ENCODE results near the genes PACRGL, LGI2 and SMIM20.

DNA sequence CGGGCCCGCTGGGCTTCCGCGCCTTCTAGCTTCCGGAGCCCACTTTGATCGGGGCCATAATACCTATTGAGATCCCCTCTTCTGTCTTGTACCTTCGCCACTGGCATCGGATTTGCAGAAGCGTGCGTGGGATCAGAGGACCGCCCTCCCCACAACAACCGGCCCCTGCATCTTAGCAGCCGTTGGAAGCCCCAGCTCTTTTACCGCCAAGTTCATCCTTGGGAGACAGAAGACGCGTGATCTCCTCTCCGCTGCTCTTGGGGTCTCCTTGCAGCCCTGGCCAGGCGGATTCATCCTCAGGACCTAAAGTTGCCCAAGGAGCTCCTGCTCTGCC is 1.5 kb downstream of the SLIT2 start:
- PRO-cap, result no peak

GRCh38 chr4:20618735-20619721 is 81.2 kb upstream of the PACRGL start:
- PRO-cap, result no peak

- PRO-cap, result bidirectional peak, plus-strand start at chr4:20700459, minus-strand start at chr4:20700247
Measured at GRCh38 chr4:20699866-20700709, at the start of gene PACRGL. TSS of gene PACRGL (plus strand) at chr4:20700458.

DNA sequence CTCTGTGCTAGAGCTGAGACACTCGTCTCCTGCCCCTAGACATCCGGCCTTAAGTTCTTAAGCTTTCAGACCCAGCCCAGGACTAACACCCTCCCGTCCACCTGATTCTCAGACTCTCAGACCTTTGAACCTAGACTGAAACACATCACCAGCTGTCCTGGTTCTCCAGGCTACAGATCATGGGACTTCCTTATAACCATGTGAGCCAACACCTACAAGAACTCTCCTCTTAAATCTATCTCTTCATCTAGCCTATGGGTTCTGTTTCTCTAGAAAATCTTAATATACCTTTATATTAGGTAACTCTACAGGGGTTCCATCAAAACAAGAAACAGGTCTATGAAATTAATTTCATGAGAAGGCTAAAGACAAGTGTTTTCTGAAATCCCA is 14.9 kb downstream of the ADGRA3 start:
- PRO-cap, result no peak

DNA sequence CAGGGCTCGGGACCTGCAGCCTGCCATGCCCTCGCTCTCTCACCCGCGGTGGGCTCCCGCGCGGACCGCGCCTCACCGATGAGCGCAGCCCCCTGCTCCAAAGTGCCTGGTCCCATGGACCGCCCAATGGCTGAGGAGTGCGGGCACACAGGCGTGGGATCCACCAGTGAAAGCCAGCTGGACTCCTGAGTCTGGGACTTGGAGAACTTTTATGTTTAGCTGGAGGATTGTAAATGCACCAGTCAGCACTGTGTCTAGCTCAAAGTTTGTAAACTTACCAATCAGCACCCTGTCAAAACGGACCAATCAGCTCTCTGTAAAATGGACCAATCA is 119.1 kb upstream of the ADGRA3 start:
- PRO-cap, result no peak

DNA sequence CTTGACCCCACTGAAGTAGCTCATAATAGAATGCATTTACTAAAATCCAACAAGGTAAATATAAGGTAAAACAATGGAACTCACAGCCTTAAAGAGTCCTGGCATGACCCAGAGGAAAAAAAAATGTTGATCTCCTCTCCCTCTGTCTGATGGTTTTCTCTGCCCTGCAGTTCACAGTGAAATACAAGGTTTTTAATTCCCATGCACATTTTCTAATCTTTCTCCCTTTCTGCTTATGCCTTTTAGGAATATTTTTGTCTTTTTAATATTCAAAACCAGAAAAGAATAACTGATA is 284.4 kb upstream of the ADGRA3 start:
- PRO-cap, result no peak

- PRO-cap, result no peak
Measured at GRCh38 chr4:23020492-23020850, 504.6 kb upstream of the ADGRA3 start.

DNA sequence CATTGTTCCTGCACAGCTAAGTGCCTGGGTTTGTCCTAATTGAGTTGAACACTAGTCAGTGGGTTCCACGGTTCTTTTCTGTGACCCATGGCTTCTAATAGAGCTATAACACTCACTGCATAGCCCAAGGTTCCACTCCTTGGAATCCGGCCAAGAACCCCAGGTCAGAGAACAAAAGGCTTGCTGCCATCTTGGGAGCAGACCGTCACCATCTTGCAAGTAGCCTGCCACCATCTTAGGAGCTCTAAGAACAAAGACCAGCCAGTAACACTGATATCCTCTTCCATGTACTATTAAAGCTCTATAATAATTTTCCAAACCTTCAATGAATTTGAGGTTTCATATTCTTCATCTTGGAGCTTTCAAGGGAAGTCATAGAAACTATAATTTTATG is 642.6 kb upstream of the ADGRA3 start:
- PRO-cap, result no peak

DNA sequence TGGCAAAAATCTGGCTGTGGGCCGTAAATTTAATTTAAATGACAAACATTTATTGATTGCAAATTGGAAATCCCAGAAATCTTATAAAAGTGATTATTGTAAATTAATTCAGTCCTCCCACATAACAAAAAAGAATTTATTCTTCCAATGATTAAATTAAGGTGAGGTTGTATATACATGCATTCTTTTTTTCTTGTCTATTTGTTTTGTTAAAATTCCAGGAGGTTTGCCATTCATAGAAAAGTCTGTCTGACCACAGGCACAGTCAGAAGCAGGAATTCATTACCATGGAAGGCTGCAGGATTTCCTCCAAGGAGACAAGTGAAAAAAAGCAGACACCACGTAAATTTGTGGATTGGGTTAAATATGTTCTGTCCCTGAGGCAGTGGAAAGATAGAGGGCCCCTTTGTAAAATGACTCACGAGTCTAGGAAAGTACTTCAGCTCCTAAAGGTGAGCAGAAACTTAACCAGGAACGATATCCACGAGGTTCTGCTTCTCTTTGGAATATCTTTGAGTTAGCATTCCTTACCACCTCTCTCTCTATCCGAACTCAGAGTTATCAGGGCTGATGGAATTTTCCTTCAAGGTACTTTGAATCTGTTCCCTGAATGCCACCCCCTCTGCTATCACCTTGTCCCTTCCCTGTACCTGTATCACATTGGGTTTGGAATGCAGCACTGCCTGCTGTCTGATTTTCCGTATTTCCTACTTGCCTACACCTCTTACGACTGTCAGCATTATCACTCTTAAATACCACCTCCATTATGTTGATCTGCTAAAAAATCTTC is 10.6 kb downstream of the PPARGC1A start:
- PRO-cap, result no peak

DNA sequence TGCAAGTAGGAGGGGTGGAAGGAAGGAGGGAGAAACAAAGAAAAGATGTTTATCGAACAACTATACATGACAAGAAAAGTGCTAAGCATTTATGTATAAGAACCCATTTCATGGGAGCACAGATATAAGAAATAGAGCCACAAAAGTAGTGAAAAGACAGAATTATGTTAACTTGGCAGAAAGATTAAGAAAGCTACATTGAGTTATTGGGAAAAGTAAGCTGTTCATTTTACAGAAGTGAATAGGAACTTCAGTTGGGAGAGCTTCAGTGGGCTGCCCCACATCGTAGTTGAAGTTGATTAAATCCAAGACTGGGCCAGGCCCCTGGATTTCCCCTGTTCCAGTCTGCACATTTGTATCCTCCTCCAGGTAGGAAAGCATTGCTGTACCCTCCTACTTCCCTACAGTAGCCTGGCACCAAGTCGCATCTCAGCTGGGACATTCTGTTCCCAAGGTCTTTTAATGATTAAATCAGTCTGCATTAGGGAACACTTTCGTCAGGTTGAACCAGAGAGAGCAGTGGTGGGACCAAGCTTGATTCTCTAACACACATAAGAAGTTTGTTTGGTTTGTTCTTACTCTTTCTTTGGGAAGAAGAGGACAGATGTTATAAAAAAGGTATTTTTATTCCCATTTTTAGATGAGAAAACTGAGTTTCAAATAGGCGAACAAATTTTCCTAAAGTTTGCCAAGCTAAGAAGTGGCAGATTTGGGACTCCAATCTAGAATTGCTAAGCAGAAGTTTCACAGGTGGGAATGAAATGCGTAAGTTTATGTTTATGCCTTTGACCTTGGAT is 165.8 kb upstream of the PPARGC1A start:
- PRO-cap, result no peak

- PRO-cap, result no peak
Measured at GRCh38 chr4:24235525-24236167, 345.8 kb upstream of the PPARGC1A start.

DNA sequence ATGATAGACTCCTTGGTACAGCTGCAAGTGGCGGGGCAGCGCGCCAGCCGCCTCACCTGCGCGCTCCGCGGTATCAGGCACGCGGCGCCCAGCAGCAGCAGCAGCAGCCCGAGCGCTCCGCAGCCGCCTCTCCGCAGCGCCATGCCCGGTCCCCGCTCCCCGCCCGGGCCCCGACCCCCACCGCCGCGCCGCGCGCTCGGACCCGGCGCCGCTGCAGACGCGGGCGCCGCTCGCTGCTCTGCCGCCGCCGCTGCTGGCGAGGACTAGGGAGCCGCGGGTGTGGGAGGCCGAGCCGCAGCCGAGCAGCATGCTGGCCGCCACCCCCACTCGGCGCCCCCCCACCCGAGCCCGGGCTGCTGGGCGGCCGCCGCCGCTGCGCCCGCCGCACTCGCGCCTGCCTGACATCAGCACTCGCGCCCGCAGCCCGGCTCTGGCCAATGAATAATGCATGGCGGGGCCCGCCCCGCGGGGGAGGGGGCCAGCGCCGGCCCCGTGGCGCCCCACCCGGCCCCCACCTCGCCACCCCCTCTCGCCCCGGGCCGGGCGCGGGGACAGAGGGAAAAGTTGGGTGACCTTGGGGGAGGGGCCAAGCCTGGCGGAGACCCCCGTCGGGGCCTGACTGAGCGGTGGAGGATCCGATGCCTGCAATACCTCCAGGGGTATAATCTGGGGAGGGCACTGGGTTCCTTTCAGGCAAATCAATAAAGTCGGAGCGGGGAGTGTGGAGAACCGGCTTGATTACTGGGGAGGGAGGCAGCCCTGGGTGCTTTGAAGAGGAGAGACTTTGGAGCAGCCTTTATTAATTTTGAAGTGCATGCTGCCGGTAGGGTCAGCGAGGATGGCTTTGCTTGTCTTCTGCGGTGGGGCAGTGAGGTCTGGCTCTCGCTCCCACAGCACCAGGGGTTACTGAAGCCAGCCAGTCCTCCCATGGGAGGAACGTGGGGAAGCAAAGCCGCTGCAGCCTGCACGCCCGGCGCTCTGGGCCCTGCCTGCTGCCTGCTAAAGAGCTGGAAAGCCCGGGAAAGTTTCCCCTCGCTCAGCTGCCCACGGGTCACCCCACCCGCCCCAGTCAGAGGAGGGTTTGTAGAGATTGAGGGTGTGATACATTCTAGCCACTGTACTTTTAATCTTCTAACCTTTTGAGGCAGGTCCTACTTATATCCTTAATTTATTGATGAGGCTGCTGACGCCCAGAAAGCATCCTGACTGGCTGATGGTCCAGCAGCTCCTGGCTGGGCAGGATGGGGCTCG is at the start of gene LGI2:
TSS of gene LGI2 (minus strand) at position 396 of the 1,251 bp plus-strand sequence.
- PRO-cap, result bidirectional peak, plus-strand start at position 589 of the sequence, minus-strand start at position 396 of the sequence

DNA sequence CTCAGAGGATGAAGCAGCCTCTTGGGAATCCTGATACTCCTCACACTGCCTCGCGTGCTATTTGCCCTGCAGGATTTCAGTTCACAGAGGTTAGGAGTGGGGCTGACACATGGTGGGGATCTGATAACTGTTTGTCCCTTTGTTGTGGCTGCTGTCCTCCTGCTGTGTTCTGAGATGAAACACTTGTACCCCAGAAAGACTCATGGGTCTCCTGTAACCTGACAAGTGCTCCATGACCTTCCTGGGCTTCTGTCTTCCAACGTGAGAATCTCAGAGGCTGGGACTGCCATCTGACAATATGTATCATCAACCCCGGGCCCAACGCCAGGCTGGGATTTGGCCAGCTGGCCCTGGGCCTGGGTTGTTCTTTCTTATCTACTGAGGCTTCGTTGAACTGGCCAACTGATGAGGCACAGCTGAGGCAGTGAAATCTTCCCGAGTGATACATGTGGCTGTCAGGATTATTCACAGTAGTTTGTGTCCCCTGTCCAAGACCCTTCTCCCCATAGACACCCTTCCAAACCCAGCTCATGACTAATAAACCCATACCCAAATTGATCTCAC is 60.8 kb downstream of the SEPSECS start:
- PRO-cap, result no peak

- PRO-cap, result no peak
Measured at GRCh38 chr4:25154952-25155151, 5.4 kb downstream of the SEPSECS start.

- PRO-cap, result no peak
Measured at GRCh38 chr4:25416346-25416802, 39.3 kb downstream of the ANAPC4 start.

DNA sequence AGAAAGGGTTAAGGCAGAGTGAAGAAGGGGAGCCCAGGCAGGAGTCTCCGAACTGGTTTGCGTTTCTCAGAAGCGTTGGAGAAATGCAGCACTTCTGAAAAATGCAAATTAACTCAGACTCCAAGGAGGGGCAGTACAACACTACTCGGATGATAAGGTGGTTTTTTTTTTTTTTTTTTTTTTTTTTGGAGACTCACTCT is 67.2 kb downstream of the ANAPC4 start:
- PRO-cap, result no peak

GRCh38 chr4:25682062-25682450 is 26.4 kb downstream of the SLC34A2 start:
- PRO-cap, result no peak

DNA sequence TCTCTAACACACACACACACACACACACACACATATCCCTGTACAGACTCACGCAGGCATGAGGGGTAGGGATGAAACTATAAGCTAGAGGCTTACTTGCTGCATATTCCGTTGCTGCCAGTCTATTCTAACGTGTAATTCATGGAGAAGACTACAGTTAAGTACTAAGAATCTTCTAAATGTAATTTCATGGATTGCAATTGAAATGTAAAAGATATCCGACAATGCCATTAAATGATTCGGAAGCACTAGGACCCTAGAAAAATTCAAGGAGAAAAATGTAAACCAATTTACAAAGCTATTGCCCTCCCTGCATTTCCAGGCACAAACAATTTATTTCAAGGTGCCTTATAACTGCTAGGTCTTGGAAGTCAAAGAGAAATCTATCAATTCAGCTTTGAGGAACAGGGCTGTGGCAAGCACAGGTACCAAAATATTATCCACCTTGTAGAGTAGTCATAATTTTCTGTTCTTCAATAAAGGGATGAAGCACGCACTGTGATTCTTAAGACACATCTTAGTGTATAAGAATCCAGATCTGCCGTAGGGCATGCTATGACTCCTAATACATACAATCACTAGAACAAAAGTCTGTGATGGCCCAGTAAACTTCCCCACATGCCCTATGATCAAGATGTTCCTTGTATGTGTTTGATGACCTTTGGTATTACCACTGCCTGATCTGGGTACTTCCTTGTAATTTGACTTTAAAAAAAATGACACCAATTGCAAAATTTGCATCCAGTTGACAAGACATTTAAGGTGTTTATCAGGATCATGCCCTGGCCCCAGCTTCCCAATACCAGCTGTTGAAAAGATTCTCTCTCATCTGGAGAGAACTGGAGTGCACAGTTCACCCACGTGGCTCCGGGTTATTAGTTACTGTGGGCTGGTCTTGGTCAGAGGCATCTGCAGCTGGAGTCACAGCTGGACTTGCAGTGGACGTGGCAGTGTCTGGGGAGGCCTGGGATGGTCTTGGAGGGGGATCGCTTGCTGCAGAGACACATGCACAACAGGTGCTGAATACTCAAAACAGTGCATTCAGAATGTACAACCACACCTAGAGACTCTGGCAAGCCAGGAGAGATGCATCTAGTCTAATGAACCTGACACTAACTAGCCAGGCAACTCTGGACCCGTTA is 92.3 kb downstream of the SLC34A2 start:
- PRO-cap, result no peak

GRCh38 chr4:25913930-25915044 is at the start of gene SMIM20:
TSS of gene SMIM20 (plus strand) at chr4:25914220.
- PRO-cap, result bidirectional peak, plus-strand start at chr4:25914248, minus-strand start at chr4:25914025; bidirectional peak, plus-strand start at chr4:25914341, minus-strand start at chr4:25914405; unidirectional peak, minus-strand start at chr4:25914619

- PRO-cap, result no peak
Measured at GRCh38 chr4:26032782-26032981, 118.7 kb downstream of the SMIM20 start.

Measured in progenitor cell of endocrine pancreas (in vitro differentiated cells).